CD14-positive monocyte (primary cell): ENCODE measurements around a stretch of chr6.

DNA sequence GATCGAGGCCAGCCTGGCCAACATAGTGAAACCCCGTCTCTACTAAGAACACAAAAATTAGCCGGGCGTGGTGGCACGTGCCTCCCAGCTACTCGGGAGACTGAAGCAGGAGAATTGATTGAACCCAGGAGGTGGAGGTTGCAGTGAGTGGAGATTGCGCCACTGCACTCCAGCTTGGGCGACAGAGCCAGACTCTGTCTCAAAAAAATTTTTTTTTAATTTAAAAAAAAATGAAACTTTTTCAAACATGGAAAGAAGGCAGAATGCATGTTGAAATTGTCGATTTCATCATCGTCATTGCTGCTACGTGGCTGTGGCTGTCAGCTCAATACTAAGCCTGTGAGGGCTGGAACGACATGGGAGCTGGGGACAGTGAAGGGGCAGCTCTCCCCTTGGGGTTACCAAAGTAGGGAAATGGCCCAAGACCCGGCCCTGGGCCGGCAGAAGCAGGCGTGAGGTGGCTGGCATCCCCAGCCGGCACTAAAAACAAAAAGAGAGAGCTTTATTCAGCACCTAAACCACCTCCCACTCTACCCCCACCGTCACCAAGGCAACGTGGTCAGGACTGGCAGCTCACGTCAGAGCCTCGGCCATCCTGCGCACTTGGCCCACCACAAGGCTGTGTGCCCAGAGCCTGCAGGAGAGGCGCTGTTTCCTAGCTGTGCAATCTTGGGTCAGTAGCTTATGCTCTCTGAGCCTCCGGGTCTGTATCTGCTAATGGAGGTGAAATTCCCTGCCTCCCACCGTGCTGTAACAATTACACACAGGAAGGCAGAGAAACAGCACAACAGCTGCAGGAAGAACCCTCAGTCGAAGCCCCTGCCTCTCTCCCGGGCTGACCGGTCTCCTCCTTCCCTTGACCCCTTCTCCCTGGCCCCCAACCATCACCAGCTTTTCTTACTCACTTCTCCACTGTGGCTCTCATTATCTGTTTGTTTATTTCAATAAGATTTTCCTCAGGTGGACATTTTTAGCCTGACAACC, 30.7 kb downstream of the AGPAT4 start:
- CAGE, long polyA plus RNA = no peak

- CAGE, long polyA plus RNA = no peak
Observed at GRCh38 chr6:162187705-162188057, 539.9 kb downstream of the PRKN start.

GRCh38 chr6:162234643-162234901, 493.0 kb downstream of the PRKN start:
- CAGE, long polyA plus RNA = no peak

DNA sequence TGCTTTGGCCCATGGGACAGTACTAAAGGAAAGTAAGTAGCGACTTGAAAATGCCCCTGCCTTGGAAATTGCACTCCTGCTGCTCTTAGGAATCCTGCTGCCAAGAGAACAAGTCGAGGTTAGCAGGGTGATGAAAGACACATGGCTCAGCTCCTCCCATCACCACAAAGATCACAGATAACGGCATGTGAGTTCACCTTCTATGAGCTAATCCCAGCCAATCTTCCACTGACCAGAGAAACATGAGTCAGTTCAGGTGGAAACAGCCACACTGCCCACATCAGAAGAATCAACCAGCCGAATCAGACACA, 106.4 kb downstream of the PRKN start:
- CAGE, long polyA plus RNA = no peak

DNA sequence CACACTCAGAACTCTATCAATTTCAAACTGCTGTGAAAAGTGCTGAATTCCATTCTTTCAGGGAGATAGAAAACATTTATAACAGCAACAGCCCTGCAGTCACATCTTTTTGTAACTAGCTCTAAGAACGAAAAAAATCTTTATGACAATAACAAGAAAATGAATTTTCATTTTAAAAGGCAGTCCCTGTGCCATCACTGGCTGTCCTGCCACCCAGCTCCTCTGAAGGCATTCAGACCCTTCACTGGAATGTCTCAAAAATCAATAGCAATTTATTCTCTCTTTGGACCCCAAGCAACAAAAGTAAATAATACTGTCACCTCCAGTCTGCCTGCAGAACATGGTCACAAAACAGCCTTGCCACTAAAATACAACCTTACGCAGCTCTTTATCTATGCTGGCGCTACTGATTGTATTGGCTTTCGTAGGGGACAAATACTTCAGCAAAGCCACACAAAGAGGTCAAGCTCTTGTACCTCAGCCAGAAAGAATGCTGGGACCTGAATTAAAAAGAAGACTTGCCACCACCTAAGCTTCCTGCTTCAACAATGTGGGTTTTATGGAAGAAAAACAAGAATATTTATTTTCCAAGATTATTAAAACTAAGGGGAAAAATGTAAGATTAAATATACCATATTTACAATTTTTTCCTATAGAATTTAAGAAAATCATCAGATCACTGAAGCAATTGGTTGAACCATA, 57.3 kb downstream of the PRKN start:
- CAGE, long polyA plus RNA = no peak

GRCh38 chr6:162698370-162698838, 29.2 kb downstream of the PRKN start:
- CAGE, long polyA plus RNA = no peak

DNA sequence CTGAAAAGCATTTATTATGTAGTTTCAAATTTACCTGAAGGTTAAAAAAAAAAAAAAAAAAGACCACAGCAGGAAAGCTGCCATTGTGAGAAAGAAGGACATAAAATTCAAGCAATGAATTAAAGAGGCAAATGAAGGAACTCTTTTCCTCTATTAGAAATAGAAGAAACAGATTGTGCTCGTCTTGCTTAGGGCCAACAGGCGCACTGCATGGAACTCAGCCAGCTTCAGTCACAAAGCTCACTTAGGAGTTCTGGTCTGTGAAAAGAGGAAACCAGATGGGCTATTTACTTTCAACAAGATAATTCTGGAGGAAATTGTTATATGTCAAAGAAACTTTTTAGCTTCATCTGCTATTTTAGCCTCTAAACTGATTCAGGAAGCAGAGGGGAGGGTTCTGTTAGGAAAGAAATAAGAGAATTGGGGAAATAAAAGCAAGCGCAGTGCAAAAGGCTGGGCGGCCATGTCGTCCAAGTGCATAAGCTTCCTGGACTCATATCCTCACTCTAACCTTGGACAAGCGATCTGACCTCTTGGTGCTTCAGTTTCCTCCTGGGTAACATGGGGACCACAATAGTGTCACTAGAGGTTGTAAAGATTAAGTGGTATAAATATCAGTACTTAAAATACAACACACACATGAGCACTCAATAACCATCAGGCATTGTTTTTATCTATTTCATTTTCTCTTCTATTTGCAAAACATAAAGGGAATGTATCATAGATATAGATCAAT, 21.3 kb downstream of the PRKN start:
- CAGE, long polyA plus RNA = no peak

- CAGE, long polyA plus RNA = no peak
Observed at GRCh38 chr6:162856839-162857511, 129.2 kb downstream of the PACRG start.

DNA sequence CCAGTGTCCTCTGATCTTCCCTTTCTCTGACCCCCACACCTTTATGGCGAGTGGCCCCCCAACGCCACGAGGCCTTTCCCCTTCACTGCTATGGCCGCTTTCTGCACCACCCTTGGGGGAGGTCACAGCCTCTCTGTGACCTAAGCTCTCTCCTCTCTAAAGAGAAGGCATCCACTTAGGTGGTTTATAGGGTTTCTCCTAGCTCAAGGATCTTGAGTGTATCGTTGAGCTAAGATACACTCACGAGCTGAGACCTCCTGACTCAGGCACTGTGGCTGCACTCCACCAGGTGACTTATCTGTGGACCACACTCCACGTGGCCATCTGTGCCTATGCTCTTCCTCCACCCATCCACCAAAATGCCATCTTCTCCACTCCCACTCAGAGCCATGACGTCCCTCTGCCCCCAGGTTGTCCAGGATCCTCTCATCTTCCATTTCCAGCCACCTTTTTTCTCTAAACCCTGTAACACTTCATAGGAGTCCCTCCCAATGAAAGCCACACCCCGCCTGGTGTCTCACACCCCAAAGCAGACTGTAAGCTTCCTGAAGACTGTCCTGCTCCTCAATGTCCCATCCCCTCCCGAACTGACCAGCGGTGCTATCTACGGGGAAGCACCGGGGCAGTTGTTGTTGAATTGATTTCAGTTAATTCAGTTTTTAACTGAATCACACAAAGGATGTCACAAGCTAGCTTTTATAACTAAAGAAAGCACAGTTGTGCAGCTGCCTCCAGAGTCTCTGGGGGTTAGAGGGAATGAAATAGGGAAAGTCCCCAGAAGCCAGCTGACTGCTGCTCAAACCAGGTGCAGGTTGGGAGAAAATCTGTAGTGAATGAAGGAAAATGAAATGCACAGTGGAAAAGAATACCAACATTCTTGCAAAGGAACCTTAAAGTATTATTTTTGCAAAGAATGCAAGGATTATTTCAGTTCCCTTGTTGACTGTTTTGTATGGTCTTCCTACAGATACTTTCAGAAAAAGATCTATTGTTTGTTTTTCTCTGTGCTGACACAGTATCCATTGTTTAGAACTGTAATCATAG, 222.8 kb upstream of the QKI start:
- CAGE, long polyA plus RNA = no peak

DNA sequence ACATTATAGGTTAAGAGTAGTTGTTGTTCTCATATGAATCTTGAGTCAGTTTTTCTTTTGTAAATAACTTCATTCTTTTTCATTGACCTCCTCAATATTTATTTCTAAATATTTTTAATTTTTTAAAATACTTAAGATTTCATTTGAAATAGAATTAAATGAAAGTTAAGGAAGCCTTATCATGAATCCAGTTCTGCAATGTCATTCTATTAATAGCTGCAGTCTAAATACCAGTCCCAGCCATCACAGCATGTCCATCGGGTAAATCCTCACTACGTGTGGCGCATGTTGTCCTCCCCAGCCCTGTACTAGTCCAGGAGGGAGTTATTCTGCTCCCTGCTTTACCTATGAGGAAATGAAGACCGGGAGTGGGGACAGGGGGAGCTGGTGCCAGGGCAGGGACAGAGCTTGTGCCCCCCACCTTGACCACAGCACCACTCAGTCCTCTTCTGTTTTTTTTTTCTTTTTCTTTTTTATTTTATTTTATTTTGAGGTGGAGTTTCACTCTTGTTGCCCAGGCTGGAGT, 125.1 kb upstream of the QKI start:
- CAGE, long polyA plus RNA = no peak

- CAGE, long polyA plus RNA = no peak
Observed at GRCh38 chr6:163349115-163349800, 65.3 kb upstream of the QKI start.

DNA sequence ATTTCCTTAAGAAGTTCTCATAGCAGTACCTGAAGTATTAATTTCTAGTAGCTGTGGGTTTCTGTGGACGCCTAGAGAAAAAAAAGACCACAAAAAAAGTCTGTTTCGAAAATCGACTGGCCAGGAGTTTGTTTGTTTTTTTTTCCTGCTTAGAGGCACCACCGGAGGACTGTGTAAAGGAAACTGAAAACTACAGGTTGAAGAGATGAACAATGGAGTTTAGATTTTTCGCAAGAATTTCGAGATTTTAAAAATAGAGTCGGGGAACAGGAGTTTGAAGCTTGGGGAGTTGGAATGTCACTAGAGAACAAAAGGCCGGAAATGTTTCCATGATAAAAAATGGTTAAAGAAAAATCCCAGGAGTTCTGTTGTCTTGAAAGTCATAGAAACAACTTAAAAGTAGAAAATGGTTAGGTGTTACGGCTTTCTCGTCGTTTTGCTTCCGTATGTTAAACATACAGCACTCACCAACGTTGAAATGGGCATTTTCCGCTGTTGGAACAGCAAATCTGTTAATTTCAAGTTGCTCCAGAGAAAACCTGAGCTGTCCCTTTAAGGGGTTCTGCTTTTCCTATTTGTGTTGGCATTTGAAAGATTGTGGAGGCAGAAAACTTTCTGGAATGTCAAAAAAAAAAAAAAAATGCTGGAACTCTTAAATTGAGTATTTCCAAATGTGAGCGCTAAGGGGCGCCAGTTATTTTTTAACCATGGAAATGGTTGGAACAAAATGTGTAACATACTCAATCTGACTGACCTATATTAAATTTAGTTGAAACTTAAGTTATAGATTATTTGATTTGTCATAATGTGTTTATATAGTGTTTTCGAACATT, 2.0 kb downstream of the QKI start:
- CAGE, long polyA plus RNA = no peak

- CAGE, long polyA plus RNA = no peak
Observed at GRCh38 chr6:163429779-163430874, 15.6 kb downstream of the QKI start.

- CAGE, long polyA plus RNA = no peak
Observed at GRCh38 chr6:163442162-163442660, 27.7 kb downstream of the QKI start.

- CAGE, long polyA plus RNA = no peak
Observed at GRCh38 chr6:163472269-163473036, 57.9 kb downstream of the QKI start.

DNA sequence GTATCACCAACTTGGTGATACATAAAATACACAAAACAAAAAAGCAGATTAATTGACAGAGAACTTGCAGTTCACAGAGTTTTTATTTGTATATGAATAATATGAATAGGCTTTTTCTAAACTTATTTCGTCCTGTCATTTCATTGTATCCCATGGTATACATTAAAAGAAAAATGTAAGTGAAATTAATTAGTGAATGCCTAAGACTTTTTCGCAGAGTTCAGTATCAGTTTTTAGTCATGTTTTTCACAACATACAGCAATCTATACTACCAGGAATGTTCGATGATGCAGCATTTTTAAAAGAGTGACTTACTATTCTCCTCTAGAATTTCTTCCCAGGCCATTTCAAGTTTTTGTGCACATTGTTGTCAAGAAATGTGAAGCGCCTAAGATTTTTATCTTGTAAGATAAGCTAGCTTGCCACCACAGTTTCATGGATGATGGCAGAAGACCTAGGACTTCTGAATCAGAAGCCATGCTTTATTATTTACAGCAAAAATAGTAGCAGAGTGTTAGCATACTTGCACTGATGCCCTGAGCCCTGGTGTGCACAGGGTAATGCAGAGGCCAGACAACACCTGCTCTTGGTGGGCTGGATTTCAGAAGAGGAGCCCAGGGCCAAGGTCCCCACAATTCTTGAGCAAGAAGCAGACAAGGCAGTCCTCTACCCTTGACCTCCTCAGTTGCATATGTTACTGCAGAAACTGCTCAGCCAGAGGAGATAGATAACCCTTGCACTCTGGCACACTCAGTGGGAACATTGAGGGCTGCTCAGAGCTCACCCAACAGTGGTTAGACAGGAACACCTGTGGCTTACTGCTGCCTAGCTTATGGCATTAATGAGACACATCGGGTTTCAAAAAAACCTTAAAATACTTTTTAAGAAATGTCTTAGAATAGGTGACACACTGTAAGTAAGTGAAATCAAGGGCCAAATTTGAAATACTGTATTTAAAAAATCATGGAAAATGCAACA, 99.1 kb downstream of the QKI start:
- CAGE, long polyA plus RNA = no peak

DNA sequence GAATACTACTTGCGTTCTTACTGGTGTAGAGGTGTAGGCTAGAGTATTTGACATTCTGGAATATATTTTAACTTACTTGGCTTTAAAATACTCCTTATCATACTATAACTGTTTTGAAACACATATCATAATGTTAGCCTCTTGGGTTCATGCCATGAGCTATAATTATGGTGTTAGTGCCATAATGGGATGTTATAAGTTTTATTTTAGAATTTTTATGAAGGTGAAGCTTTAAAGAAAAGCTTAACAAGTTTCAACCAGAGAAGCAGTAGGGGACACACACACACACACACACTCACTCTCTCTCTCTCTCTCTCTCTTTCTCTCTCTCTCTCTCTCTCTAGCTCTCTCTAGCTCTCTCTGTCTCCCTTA, 102.2 kb downstream of the QKI start:
- CAGE, long polyA plus RNA = no peak

DNA sequence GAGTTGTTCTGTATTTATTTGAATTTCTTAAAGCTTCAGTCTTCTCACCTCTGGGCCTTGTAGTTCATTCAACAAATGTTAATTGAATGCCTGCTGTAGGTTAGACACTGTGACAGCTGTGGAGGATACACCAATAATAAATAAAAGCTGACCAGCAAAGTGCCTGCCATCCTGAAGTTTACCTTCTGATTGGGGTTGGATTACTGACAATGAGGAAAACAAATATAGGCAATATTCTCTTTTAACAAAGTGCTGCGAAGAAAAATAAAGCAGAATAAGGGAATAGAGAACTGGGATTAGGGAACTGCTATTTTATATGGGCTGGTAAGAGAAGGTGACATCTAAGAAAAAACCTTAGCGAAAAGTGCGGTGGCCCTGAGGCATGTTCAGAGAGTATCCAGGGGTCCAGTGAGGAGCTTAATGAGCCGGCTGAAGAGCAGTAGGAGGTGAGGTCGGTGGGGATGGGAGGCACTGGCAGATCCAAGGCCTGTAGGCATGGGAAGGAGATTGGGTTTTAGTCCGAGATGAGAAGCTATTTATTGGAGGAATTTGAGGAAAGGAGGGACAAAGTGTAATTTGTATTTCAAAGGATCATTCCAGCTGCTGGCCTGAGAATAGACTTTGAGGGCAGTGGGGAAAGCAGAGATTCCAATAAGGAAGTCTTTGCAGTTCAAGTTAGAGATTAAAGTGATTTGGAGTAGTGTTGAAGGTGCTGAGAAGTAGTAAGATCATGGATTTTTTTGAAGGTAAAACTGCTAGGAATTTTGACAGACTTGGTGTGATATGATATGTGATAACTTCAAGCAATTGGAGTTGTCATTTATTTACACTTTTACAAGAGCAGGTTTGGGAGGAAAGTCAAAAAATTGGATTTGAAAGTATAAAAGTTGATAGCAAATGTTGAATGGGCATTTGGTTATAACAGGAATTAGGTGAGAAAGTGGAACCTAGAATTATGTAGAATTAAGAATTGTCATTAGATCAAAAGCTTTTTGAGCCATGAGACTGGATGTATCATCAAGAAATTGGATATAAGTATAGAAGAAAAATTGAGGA, 123.9 kb downstream of the QKI start:
- CAGE, long polyA plus RNA = no peak

DNA sequence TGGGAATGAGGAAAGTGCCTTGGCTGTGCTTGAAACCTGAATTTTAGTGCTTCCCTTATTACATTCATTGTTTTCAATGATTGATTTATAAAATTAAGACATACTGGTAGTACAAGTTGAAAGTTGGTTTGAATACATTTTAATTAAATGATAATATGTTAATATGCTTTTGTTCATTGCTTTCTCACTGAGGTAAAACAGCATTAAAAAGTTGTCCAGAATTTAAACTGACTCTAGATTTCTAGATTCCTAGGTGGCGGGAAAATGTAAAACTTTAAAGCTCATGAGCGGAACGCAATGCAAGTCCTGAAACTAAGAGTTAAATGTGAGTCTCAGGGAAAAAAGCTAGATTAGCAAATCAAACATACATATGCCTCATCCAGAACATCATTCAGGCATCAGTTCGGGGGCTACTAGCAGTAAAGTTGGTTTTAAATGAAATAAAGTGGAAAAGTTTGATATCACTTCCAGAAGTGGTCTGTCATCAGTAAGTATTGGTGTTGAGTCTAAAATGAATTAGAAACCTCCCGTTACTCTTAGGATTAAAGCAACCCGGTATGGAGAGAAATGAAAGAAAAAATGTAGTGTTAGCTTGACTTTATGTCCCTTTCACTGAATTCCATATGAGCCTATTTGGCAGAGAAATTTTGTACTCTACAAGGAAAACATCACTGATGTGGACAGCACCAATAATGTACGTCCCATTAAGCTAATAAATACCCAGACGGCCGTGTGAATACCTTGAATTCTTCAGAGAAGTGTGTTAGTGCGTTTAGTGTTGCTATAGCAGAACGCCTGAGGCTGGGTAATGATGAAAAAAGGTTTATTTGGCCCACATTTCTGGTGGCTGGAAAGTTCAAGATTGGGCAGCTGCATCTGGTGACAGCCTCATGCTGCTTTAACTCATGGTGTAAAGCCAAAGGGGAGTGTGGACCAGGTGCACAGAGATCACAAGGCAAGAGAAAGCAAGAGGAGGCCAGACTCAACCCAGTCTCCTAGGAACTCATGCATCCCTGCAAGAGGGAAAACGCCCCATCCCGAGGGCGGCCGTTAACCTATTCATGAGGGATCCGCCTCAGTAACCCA, 164.2 kb downstream of the QKI start:
- CAGE, long polyA plus RNA = no peak

DNA sequence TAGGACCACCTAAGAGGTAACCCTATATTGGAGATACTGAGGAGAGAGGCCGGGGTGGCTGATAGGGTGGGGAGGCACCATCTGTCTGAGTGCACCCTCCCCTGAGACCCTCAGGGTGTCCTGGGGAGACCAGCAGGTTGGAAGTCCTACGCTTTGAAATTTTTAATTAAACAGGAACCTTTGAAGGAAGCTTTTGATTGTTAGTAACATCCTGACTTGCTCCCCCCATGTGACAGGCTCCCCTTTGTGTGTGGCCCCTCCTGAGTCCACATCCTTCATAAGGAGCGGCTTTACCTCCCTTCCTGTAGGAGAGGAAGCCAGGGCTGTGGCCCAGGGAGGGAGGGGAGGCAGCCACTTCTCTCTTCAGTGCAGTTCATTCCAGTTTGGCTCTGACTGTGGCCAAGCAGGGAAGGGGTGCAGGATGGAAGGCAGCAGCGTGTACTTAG, 295.0 kb downstream of the QKI start:
- CAGE, long polyA plus RNA = no peak